SEM (cell line): ENCODE results near the gene LGALS12.

- PRO-cap: no peak
These were observed 2.3 kb downstream of the SLC22A25 start for GRCh38 chr11:63241101-63241564.

GRCh38 chr11:63505692-63506560, at the start of gene LGALS12:
TSS of gene LGALS12 (plus strand) at chr11:63506084.
- PRO-cap: no peak

DNA sequence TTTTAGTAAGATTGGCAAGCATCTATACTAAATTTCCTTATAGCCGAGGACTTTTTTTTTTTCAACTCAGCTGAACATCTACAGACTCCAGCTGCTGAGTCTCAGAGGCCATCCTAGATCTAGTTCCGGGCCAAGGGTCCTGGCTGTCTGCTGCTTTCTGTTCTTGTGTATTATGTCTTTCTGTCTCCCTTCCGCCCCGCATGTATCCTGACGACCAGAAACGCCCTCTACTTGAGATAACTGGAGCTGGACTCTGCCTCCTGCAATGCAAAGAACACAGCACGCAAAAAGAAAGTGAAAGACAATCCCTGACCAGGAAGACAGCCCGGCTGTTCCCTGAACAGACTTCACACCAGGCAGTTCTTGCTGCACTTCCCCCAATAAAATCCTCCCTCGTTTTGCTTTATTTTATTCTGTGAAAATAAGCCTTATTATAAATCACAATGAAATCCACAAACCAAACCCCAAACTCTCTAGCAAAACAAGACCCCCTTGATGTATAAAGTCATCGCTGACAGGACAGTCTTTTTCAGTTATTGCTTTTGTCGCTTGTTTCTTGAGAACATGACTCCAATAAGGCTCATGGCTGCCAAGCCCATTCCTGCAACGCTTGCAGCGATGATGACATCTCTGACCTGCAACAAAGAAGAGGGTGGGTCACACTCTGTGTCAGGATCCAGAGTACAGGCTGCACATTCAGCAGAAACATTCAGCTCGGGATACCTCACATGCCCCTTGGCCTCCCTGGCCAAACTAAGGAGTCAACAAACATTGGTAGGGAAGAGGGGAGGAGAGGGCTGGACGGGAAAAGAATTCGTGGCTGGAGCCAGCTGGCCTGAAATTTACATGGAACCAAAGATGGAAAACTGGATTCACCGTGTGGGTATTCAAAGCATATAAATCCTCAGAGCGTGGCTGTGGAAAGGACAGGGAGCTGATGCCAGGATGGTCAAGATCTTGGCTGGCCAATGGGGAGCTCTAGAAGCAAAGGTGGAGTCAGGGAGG, 11.5 kb upstream of the PLAAT2 start:
- PRO-cap: bidirectional peak, plus-strand start at position 122 of the sequence, minus-strand start at position 206 of the sequence; bidirectional peak, plus-strand start at position 252 of the sequence, minus-strand start at position 242 of the sequence

- PRO-cap: no peak
These were observed 10.1 kb downstream of the ZFTA start for GRCh38 chr11:63758049-63759263.

GRCh38 chr11:63821579-63821927, 8.3 kb downstream of the SPINDOC start:
- PRO-cap: no peak

DNA sequence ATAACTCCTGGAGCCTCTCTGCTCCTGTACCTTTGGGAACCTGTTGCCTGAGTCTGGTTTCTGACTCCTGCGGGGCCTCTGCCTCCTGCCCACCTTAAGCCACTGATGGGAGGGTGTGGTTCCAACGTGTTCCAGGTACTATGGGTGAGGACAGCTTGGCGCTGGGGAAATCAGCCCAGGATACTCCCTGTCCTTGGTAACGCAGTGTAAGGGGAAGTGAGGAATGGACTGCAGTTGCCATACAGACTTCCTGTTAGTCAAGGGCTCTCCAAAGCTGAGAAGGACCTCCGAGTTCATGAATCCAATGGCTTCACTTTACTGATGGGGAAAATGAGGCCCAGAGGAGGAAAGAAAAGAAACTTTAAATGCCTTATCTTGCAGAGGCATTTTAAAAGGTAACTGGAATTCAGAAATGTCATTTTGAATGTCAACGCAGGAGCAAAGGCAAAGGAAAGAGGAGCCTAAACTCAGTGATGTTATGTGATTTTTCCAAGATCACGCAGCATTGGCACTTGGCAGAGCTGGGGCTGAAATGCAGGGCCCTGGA, 1.1 kb upstream of the MARK2 start:
- PRO-cap: no peak

GRCh38 chr11:63847297-63847745, 8.4 kb downstream of the MARK2 start:
- PRO-cap: no peak

GRCh38 chr11:63869024-63869721, 30.3 kb downstream of the MARK2 start:
- PRO-cap: no peak

DNA sequence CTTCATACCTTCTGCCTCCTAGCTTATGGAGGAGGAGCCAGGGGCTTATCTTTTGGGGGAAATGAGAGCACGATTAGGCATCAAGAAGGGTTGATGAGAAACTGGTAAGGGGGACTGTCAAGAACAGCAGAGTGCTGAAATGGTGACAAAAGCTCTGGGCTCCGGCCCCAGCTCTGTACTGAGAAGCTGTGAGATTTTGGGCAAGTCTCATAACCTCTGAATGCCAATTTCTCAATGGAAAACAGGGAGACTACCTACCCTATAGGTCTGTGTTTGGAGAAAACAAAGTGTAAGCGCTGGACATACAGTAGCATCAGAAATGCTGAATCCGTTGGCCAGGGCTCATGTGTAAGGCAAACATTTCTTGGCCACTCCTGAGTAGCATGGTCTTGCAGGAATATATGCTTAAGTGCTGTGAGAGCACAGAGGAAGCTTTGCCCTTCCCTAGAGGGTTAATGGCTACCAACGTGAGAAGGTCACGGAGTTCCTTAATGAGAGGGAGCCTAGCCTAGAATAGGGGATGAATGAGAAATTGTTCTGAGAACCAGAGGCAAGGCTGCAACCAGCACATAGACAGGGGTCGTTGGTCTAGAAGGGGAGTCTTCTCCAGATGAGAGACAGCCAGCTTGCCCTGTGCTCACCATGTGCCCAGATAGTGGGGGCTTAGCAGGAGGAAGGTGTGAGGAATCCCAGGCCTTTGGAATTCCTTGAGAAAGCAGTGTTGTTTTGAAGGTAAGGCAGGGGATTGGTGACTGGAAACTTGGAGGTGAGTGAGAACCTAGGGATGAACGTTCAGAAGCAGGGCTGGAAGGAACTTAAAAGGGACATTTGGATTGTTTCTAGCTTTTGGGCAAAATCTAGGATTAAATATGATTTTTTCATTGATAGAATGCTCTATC, 29.6 kb downstream of the RCOR2 start:
- PRO-cap: no peak

DNA sequence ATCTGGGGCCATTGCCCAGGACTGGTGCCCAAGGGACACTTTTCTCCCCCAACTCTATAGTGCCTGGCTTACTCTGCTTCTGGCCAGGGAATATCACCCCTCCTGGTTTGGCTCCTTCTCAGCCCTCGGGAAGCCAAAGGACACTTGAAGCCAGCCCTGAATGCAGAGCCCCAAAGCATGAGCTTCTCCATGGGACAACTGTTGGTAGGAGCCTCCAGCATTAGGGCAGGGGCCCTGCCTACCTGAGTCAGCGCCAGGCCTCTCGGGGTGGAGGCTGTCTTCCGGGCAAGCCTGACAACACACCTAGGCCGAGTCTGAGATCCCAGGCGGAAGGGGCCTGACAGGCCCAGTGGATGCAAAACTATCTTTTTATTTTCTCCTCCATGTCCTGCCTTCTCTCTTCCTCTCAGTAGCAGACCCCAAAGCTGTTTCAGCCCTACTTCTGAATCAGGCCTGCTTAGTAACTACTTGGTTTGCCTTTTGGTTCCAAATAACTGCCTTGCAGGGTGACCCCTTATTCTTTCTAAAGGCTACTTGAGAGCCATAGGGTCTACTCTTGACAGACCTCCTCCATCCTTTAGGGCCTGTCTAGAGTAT, 27.6 kb downstream of the RCOR2 start:
- PRO-cap: no peak

DNA sequence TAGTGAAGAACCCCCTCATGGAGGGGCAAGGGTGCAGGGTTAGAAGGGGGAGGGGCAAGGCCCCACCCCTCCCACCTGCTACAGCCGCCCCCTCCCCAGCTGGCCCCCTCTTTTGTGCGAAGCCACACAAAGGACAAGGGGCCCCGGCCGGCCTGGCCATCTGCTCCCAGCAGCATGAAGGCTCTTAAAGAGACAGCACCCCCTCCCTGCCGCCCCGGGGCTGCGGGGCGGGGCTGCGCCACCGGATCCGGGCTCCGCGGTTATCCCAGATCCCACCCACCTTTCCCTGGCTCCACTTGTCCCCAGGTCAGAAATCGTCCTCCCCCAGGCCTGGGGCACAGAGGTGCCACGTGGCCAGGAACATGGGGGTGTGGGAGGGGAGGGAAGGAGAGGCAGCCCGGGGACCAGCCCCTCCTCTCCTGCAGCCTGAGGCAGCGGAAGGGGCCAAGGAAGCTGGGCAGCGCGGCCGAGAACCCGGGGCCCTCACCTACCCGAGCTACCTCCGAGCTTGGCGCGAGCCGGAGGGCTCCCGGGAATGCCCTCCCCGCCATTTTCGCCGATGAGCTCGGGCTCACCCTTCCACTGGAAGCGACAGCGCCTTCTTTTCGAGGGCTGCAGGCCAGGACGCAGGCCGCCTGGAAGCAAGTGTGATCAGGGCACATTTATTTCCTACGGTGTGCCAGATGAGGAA, 2.4 kb upstream of the RCOR2 start:
- PRO-cap: no peak

DNA sequence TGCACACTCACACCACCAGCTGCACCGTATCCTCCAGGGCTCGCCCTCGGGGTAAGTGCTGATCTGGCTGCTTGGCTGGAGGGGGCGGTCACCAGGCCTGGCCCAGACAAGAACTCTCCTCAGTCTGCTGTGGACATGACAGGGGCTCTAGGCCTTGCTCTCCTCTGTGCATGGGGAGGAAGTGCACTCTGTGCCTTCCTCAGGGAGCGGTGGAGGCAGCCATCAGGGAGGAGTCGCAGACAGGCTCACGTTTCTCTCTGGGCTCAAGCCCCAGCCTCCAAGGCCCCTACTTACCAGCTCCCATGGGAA, 827 bp downstream of the TRPT1 start:
- PRO-cap: no peak

- PRO-cap: no peak
These were observed 14.4 kb downstream of the PLCB3 start for GRCh38 chr11:64265631-64266199.

- PRO-cap: bidirectional peak, plus-strand start at chr11:64270153, minus-strand start at chr11:64269824; bidirectional peak, plus-strand start at chr11:64270421, minus-strand start at chr11:64270420
These were observed 14.6 kb downstream of the BAD start for GRCh38 chr11:64269564-64270604.

DNA sequence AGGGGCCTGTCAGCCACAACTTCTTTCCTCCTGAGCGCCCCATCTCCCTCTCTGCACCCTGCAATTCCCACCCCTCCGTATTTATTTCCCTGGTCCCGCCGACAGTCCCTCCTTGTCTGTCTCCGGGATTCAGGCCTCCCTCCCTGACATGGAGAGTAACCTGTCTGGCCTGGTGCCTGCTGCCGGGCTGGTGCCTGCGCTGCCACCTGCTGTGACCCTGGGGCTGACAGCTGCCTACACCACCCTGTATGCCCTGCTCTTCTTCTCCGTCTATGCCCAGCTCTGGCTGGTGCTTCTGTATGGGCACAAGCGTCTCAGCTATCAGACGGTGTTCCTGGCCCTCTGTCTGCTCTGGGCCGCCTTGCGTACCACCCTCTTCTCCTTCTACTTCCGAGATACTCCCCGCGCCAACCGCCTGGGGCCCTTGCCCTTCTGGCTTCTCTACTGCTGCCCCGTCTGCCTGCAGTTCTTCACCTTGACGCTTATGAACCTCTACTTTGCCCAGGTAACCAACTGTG, 788 bp downstream of the GPR137 start:
- PRO-cap: no peak

GRCh38 chr11:64299238-64300116, 681 bp upstream of the CATSPERZ start:
- PRO-cap: no peak

DNA sequence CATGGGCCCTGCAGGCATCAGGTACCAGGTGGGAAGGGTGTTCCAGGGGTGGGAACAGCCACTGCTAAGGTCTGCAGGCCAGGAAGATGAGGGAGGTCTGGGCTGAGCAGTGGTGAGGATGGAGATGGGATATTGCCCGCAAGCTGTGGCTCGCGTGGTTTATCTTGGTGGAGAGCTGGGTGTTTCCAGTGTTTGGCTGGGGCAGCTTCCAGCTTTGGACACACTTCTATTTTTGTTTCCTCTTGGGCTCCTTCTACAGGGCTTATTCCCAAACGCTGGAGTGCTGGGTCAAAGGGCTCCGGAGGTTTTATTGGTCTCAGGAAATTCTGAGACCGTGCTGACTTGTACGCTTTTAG, 10.7 kb upstream of the CCDC88B start:
- PRO-cap: no peak

- PRO-cap: no peak
These were observed 50.8 kb downstream of the RPS6KA4 start for GRCh38 chr11:64409791-64410158.

- PRO-cap: no peak
These were observed 7.6 kb upstream of the SLC22A12 start for GRCh38 chr11:64583179-64584112.

DNA sequence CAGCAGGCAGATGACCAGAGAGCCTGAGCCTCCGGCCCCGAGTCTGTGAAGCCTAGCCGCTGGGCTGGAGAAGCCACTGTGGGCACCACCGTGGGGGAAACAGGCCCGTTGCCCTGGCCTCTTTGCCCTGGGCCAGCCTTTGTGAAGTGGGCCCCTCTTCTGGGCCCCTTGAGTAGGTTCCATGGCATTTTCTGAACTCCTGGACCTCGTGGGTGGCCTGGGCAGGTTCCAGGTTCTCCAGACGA, 278 bp downstream of the SLC22A12 start:
- PRO-cap: no peak